ENCODE measurements around a stretch of chr17.

DNA sequence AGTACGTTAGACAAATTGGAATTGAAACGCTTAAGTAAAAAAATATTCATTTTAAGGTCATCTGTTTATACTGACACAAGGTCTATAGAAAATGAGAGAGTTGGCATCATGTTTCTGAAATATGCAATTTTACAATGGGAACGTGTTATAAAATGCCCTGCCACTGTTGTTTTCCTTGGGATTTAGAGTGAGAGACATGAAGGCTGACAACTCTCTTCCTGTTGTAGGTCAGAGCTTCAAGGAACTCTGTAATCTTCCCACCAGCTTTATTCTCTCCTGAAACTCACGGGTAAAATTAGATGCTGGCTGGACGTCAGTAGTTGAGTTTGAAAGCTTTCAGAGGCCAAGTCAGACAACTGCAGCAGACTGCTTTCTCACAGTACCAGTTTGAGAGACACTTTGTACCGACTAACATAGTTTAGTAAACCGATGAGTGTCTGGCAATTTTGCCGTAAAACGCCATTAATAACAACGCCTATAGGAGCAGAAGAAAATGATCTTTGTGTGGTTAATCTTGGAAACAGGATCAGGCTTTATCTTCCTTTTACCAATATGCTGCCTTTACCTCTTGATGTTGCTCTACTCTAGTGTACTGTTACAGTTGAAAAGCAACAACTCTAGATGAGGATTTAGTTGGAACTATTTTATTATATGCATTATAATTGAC lies 139.2 kb upstream of the TBX2 start:
- PRO-cap: bidirectional peak, plus-strand start at position 339 of the sequence, minus-strand start at position 186 of the sequence

GRCh38 chr17:61406221-61406571 lies 6.6 kb downstream of the TBX2 start:
- PRO-cap: no peak

GRCh38 chr17:61455024-61455458 lies 2.8 kb downstream of the TBX4 start:
- PRO-cap: bidirectional peak, plus-strand start at chr17:61455253, minus-strand start at chr17:61455094

DNA sequence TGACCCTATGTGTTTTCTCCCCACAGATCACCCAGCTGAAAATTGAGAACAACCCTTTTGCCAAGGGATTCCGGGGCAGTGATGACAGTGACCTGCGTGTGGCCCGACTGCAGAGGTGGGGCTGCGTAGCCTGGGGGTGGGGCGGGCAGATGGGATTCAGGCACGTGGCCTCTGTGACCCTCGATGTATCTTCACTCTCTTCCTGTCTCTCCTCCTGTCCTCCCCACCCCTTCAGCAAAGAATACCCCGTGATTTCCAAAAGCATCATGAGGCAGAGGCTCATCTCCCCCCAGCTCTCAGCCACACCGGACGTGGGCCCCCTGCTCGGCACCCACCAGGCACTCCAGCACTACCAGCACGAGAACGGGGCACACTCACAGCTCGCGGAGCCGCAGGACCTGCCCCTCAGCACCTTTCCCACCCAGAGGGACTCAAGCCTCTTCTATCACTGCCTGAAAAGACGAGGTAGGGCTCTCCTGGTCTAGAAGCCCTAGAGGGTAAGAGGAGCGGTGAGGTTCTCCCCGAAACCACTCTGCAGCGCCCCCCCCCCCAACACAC lies 27.7 kb downstream of the TBX4 start:
- PRO-cap: no peak

- PRO-cap: no peak
Measured at GRCh38 chr17:62029515-62029753, 35.6 kb downstream of the MED13 start.

GRCh38 chr17:62066134-62066428 lies 1.0 kb upstream of the MED13 start:
- PRO-cap: bidirectional peak, plus-strand start at chr17:62066175, minus-strand start at chr17:62065969

DNA sequence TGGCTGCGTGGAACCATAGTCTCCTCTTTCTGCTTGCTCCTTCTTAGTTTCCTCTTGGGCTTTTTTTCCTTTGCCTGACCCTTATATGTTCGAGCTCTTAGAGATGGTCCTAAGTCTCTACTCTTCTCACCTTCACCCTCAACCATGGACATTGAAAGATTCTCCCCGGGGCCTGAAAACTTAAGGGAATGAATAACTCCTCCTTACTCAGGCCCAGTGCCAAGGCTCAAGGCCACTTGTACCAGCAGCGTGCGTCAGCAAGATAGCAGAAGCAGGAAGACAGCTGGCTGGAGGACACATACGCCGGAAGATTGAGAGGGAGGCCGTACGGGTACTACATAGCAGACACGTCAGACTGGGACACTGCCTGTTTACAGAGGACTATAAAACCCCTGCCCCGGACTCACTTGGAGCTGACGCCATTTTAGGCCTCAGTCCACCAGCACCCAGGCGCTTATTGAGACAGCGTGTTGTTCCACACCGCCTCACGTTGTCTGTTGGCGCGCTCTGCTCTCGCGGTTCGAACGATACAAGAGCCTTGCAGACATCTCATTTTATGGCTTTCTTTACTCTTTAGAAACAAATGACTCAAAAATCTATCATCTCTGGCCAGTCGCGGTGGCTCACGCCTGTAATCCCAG lies 75.8 kb upstream of the MED13 start:
- PRO-cap: no peak

GRCh38 chr17:62454146-62454448 lies 24.5 kb upstream of the TLK2 start:
- PRO-cap: no peak

- PRO-cap: unidirectional peak, plus-strand start at chr17:62459782
Measured at GRCh38 chr17:62459603-62459981, 19.0 kb upstream of the TLK2 start.

DNA sequence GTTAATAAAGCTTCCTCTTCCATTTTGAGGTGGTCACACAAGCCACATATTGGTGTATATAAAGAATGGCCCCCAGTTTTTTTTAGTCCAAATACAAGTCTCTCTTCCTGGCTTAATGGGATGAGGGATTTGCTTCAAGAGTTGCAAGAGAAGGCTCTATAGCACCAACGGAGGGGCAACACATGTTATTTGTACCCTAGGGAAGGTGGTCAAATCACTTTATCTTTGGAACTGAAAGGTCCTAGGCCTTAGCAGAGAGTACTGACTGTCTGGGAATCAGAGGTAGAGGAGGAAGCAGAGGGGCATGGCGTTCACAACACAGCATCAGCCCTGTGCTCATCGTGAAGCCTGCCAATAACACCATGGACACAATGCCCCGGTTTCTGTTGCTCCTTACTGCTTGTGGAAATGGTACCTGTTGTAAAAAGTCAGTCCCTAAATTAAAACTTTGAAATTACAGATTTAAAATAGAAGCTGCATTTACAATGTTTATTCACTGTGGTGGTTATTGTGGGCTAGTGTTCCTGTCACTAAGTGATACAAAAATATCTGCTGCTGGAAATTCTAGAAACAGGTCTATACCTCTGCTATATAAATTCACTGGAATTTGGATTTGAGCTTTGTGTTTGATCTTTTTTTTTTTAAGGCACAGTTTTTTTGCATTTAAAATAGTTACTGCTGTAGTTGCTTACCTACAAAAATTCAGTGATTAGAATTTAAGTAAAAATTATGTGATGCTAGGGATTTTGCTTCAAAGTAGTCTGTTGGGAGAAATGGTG lies 24.4 kb upstream of the MRC2 start:
- PRO-cap: no peak

- PRO-cap: unidirectional peak, minus-strand start at chr17:62653179; unidirectional peak, minus-strand start at chr17:62653324
Measured at GRCh38 chr17:62652806-62653782, 25.6 kb downstream of the MRC2 start.

DNA sequence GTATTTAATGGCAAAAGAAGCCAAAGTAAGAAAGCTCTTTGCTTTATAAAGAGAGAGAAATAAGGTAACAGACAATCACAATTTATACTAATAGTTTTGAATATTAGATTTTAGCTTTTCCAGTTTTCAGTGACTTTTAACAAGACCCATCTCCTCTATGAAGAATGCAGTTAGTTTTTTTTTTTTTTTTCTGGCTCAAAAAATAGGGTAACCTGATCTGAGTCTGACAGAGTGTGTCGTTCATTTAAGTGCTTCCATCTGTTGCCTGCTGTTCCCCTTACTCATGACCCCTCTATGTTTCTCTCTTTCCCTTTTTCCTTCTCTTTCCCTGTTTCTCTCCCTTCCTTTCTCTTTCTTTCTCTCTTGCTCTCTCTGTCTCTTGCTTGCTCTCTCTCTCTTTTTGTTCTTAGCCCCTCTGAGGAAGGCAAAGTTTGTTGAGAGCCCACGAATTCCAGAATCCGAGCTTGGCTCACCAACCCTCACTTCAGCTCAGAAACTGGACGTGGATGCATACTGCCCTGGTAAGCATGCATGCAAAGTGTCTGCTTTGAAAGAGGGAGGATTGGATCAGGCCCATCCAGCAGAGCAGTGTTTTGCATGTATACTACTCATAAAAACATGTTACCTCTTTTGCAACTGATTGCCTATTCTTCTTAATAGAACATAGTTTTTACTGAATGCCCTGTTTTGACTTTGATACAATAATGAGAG lies 185.0 kb downstream of the TANC2 start:
- PRO-cap: no peak

- PRO-cap: no peak
Measured at GRCh38 chr17:63477912-63478149, 970 bp downstream of the ACE start.

GRCh38 chr17:63577311-63577711 lies 23.4 kb upstream of the TACO1 start:
- PRO-cap: no peak

GRCh38 chr17:63622633-63622978 lies 389 bp downstream of the MAP3K3 start:
- PRO-cap: bidirectional peak, plus-strand start at chr17:63622829, minus-strand start at chr17:63622761

GRCh38 chr17:63683239-63683785 lies 16.6 kb downstream of the LIMD2 start:
- PRO-cap: no peak

- PRO-cap: no peak
Measured at GRCh38 chr17:63695240-63696224, 4.4 kb downstream of the LIMD2 start.

DNA sequence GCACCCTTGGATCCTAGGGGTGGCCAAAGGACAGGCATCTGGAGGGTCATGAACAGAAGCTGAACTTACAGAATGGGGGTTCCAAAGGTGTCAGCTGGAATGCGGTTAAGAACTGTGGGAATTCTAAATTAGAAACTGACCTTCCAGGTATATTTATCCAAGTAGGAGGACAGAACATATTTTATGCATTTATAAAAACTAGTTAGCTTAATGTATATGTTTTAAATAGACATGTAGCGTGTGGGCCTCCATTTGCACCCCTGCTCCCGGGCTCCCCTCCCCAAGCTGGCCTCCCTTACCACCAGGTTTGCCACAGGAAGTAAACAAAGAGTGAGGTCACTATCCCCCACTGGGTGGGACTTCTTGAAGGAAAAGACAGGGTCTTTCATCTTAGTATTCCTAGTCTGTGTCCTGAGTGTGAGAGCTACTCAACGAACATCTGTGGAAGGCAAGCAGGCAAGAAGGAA lies 6.3 kb upstream of the LIMD2 start:
- PRO-cap: no peak

DNA sequence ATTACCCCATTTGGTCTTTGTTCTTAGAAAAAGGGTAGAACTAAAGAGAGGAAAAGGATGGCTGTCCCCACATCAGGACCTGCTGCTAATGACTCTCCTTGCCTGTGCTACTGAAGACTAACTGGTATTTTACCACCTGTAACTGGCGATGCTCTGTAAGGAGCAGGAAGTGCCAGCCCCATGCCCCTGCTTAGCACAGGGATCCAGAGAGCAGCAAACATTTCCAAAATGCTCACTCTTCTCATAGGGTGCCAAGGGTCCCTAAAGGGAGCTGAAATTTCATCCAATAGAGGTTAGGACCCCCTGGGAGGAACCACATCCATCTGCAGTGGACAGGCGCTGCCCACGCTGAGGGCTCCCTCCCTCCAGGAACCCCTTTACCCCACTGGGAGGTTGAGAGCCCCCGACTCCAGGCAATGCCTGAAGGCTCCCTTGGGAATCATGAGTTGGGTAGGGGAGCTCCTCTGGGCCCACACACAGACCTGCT lies 6.9 kb upstream of the LIMD2 start:
- PRO-cap: no peak

DNA sequence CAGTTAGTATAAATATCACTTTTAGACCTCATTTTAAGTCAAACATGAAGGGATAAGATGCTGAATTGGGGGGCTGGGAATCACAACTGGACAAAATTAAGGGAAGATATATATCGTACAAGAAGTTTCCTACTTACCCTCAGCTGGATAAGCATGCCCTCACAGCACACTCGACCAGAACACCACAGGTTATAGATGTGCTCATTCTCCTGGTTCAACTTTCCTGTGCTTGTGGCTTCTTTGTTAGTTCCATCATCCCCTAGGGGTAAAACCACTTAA lies 12.4 kb downstream of the CCDC47 start:
- PRO-cap: no peak

Data from sciatic nerve (tissue), 1 donor.